Right ventricle myocardium (tissue), 1 donor: ENCODE data around the gene DERA.

DNA sequence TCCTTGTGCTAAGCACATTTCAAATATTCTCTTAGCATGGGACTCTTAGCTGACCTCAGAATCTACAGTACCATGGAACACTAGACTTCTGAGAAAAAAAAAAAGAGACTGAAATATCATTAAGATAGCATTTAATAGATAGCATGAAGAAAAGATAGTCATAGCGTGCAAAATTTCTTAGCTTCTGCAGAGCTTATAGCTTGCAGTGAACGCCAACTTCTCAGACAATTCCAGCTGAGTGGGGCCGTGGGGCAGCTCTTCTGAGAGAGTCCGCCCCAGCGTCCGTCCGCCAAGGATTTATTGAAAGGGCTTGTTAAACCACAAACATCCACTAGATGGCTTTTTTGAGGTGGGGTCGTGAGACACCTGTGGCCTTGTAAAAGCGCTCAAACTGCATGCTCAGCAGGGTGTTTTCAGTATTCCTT lies 14.7 kb downstream of the H4C16 start:
- PRO-cap, 2 experiments, result no peak in any of the 2 experiments

- PRO-cap, 2 experiments, result no peak in any of the 2 experiments
These were observed 4.3 kb downstream of the MGP start for GRCh38 chr12:14881407-14881735.

DNA sequence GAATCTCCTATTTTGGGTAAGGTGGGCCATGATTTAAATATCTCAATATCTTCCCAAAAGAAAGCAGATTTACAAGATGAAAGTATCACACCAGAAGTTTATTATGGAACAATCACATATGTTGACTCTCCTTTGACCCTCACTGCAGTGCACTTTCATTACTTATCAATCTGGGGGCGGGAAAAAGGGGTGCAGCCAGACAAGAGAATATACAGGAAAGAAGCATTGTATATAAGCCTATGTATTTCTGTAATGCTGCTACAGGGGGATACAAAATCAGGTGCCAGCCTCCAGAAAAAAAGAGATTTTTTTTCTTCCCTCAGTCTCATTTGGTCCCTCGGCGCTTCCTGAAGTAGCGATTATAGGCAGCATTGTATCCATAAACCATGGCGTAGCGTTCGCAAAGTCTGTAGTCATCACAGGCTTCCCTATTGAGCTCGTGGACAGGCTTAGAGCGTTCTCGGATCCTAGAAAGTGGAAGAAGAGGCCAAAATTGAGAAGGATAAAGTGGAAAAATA lies 3.8 kb downstream of the MGP start:
- PRO-cap, 2 experiments, result no peak in any of the 2 experiments

- PRO-cap, 2 experiments, result no peak in any of the 2 experiments
These were observed 1.0 kb downstream of the RERG start for GRCh38 chr12:15220015-15220778.

GRCh38 chr12:15223617-15224123 lies 2.5 kb upstream of the RERG start:
- PRO-cap, 2 experiments, result no peak in any of the 2 experiments

GRCh38 chr12:15430283-15430600 lies 107.9 kb downstream of the PTPRO start:
- PRO-cap, 2 experiments, result no peak in any of the 2 experiments

- PRO-cap, 2 experiments, result no peak in any of the 2 experiments
These were observed 225.4 kb downstream of the EPS8 start for GRCh38 chr12:15563793-15564224.

GRCh38 chr12:15631215-15631828 lies 157.9 kb downstream of the EPS8 start:
- PRO-cap, 2 experiments, result no peak in any of the 2 experiments

DNA sequence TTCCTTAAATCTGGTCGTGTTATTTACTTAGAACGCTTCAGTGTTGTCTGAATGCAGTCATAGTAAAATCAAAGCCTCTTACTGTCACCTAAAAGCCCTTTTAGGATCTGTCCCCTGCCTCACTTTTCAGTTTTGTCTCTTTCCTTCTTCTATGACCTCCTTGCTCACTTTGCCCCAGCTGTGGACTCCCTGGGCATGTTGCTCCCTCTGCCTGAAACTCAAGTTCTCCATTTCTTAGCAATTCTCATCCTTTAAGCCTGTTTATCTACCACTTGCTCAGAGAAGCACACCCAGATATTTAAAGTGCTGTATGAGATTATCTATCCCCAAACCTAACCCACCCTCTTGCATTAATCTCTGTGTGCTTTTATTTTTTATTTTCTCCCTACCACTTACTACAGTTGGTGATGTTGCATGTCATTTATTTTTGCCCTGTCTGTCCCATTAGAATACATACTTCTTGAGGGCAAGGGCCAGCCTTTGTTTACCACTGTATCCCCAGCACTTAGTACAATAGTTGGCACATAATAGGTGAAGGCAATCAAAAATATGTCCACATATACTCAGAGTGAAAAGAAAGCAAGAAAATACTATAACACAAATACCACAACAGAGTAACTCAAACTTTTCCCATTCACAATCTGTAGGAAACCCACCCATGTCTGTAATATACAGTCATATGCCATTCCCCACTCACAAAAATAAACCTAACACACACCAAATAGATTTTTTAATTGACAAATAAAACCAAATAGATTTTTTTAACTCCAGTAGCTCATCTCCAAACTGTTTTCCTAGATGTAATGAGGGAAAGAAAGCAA lies 68.4 kb downstream of the EPS8 start:
- PRO-cap, 2 experiments, result no peak in any of the 2 experiments

GRCh38 chr12:15862745-15863328 lies 19.4 kb upstream of the STRAP start:
- PRO-cap, 2 experiments, result no peak in any of the 2 experiments

GRCh38 chr12:15904081-15904770 lies 6.9 kb upstream of the DERA start:
- PRO-cap, 2 experiments, result no peak in any of the 2 experiments

DNA sequence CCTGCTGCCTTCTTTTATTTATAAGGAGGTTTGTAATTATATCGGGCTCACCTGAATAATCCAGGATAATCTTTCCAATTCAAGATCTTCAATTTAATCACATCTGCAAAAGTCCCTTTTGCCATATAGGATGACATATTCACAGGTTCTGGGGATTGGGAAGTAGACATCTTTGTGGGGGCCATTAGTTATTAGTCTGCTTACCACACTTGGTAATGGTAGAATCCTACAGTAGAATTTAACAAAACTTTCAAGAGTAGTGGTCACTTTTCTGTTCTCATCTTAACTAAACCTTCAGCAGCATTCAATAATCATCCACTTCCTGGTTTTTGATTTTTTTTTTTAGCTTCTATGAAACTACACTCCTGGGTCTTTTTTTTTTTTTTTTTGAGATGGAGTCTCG lies 6.3 kb upstream of the DERA start:
- PRO-cap, 2 experiments, result no peak in any of the 2 experiments

DNA sequence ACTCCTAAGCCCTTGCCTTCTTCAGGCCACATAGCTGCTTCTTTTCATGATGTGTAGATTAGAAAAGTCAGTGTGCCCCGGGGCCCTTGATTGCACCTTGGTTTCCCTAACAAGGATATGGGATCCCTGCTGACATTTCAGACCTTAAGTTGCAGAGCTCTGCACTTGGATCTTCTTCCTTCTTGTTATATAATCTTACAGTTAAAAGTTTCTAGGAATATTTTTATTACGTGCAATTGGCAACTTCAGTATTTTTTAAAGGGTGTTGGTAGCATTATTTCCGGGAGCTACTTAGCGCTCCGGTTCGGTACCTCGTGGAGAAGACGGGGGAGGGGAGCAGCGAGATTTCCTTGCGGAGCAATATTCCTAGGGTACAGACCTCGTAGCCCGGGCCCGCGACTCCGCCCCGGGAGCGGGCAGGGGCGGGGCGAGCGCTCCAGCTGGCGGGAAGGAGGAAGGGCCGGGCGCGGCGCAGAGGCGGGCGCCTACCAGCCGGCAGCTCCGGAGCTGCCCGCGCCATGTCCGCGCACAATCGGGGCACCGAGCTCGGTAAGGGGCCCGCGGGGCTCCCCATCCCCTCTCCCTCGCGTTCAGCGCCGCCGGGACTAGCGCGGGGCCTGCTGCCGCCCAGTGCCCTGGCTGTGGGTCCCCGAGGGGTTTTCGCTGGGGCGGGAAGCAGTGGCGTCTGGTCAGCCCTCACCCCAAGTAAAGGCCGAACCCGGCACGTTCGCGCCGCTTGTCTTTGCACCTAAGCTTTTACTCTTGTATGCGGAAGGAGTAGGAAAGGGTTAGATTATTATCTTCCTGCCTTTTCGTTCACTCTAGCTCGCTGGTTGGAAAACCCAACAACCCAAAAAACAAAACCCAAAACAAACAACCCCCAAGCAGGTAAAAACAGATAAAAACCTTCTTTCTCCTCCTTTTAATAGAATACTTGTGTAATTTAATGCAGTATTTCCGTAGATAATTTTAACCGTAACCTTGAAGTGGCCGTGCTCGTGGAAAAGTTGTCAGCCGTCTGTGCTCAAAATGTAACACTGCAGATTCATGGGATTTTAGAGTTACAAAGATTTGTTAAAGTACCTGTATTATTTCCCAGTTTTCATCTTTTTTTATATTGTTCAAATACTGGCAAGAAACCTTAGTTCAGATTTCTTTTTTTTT lies at the start of gene DERA:
TSS of gene DERA (plus strand) at position 467 of the 1,164 bp plus-strand sequence.
- PRO-cap, 2 experiments, result peak in 2 of 2 experiments; most common plus-strand start position 467 of the sequence (in 1); most common minus-strand start position 401 of the sequence (in 1)

- PRO-cap, 2 experiments, result no peak in any of the 2 experiments
These were observed 110.1 kb downstream of the DERA start for GRCh38 chr12:16021114-16021800.

DNA sequence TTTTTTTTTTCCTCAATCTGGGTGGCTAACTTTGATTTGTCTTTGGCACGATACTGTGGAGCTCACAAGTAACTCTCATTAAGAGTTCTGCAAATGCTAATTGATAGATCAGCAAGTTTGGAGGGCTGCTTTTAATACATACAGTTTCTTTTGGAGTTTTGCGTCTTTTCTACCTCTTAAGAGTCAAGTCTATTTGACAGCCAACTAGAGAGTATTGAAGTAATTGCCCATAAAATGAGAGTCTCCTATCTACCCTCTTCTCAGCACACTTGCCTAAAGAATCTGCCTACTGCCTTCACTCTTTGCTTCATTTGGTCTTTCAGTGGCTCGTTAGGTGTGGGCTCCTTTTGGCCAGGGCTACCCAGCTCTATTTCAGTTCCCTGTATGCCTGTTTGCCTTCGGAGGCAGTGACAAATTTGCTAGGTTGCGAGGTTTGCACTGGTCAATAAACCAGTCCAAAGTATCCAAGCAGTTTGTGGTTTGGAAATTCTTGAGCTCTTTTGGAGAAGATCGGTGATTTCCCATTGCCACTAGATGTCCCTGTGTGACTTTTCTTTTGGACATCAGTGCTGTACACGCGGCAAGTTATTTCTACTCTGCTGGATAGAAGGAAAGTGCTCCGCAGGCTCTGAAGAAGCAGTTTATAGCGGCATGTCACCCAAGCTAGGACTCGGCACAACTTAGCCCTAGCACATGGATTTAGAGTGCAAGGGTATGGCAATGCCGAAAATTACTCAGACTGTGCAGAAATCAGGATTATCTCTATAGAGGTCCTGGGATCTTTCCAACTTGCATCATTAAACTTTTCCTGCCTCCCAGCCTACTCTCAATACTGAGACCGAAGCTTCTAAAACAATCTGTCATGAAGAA lies 38.5 kb downstream of the MGST1 start:
- PRO-cap, 2 experiments, result no peak in any of the 2 experiments

DNA sequence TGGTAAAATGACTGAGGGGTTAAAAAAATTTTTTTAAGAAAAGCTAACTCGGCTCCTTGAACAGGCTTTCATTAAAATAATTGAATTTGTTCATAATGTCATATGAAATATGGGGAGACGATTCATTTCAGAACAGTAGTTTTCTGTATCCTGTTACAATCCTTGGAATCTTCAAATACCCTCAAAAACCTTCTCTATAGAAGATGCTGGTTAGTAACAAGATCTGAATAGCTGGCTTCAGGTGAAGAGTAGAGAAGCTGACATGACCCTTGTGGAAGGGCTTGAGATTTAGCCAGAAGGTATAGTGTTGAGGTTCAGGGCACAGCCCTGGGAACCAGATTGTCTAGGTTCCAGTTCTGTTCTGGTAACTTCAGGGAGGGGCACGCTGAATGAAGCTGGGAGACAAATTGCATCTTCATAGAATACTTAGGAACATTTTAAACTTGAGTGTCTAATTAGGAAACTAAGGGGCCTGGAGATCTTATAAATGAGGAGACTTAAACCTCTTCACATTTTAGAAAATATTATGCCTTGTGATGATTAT lies 451.2 kb upstream of the LMO3 start:
- PRO-cap, 2 experiments, result no peak in any of the 2 experiments

DNA sequence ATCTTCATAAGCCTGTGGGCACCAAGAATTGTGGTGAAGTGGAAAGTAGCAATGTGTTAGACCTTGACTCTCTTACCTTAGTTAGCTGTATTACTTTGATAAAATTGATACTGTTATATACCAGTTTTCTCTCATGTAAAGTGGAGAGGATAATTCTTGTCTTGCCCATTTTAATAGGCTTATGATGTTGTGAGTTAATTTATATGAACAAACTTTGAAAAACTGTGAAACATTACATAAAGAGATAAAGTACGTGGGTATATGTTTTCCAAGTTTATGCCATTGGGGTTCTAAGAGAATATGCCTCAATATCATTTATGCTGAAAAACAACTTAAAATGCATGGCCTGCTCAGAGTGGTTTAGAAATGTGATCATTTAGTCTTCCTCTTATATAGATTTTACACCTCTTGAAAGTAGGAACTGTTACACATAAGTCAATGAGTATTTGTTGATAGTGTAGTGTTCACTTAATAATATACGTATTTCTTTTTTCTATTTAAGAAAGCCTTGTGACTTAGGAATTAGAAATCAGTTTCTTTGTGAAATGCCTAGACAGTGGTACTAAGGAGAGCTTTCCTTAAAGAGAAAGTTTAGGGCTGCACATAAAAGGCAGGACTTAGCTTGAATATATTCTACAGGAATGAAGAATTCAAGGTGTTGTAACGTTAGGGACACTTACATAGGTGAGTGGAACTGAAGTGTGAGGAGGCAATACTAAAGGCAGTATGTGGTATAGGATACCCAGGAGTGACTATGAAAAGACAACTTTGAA lies 17.4 kb downstream of the PLEKHA5 start:
- PRO-cap, 2 experiments, result no peak in any of the 2 experiments

GRCh38 chr12:19249097-19249526 lies 119.6 kb downstream of the PLEKHA5 start:
- PRO-cap, 2 experiments, result no peak in any of the 2 experiments

GRCh38 chr12:19439110-19439402 lies 236 bp upstream of the AEBP2 start:
- PRO-cap, 2 experiments, result no peak in any of the 2 experiments

DNA sequence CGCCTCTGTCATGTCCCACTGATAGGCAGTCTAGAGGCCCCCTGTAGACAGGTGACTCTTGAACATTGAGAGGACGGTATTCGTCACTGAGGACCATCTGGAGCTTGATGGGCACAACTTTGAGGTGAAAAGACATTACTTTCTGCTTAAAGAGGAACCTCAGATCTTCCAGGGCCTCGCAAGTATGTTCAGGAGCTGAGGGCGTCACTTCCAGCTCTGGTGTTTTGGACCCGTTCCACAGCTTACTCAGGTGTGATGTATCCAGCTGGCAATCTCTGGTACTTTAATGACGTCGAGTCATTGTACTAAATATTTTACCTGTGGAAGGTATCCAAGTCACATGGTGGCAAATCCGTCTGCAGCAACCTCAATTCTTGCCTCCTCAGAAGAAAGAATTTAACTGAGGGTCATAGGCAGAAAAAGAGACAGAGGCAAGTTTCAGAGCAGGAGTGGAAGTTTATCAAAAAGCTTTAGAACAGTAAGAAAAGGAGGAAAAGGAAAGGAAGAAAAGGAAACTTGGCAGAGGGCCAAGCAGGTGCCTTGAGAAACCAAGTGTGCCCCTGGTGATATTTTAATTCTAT lies 250.5 kb downstream of the AEBP2 start:
- PRO-cap, 2 experiments, result no peak in any of the 2 experiments